ENCODE measurements around the genes PKDREJ and TRMU.

- RRBS, result no CpG with 5 or more reads among the region's 9 CpGs
Observed at GRCh38 chr22:46069508-46069985, 80.8 kb upstream of the PPARA start.

- RRBS, result no CpG with 5 or more reads among the region's 7 CpGs
Observed at GRCh38 chr22:46073515-46073982, 76.8 kb upstream of the PPARA start.

DNA sequence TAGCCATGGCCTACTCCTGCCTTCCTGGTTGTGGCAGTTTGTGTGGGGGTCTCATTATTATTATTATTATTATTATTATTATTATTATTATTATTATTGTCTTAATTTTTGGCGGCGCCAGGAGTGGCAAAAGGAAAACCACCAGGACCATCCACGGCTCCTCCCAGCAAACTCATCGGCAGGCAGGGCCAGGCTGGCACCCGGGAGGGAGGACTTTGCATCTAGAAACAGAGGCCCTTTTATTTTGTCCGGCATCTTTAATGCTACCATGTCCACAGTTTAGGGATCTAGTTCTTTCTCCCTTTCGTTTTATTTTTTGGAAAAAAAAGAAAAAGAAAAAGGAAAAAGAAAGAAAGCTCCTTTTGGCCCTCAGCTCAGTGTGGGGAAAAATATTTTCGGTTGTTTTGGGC is 69.4 kb upstream of the PPARA start:
- RRBS, result no CpG with 5 or more reads among the region's 8 CpGs

- RRBS, result no CpG with 5 or more reads among the region's 26 CpGs
Observed at GRCh38 chr22:46109027-46110113, 41.0 kb upstream of the PPARA start.

DNA sequence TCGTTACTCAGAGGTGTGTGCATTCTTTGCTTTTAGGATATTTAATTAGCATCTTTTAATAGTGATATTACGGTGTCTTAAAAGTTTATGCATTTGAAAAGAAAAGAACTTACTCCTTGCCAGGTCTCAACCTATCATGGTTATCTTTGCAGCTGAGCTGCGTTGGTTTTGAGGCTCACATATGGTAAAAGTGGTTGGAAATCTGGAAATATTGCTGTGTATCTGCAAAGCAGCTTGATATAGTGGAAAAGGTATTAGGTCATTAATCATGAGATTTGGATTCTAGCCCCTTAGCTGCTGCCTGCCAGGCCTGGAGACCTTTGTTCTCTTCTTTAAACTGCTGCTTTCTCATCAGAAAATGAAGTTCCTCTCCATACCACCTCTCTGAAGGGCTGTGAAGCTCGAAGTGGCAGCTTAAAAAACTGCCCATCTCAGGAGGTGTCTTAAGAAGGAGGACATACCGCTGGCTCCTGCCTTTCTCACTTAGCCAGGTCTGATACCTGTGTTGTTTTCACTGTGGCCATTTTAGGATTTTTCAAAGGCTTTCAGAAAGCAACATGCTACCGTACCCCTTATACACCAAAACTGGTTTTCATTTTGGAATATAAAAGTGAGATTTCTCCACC is 5.7 kb downstream of the PPARA start:
- RRBS, result no CpG with 5 or more reads among the region's 6 CpGs

GRCh38 chr22:46203076-46203569 is 47.0 kb downstream of the CDPF1 start:
- RRBS, result 90% methylated on average over 2 of the region's 8 CpGs

GRCh38 chr22:46238375-46238752 is 11.7 kb downstream of the CDPF1 start:
- RRBS, result no CpG with 5 or more reads among the region's 13 CpGs

GRCh38 chr22:46263241-46263774 is at the start of gene PKDREJ:
PKDREJ (minus strand) TSS chr22:46263343.
- RRBS, result 30% methylated on average over 15 of the region's 31 CpGs

DNA sequence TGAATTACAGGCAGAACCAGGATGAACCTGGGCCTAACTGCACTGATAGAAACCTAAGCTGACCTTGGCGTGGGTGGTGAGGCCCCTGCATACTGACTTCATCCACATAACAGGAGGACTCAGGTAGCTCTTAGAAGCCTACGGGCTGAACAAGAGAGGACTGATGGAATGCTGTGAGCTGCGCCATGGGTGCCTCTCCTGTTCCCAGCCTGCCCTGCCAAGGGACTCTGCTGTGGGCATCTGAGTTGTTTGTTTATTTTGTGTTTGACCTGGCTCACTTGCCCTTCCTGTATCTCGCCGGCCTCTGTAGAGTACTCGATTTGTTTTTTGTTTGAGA is 1.6 kb downstream of the TTC38 start:
- RRBS, result no CpG with 5 or more reads among the region's 6 CpGs

- RRBS, result 2% methylated on average over 34 of the region's 96 CpGs
Observed at GRCh38 chr22:46335141-46336144, at the start of gene TRMU. TRMU (plus strand) TSS chr22:46335714.

DNA sequence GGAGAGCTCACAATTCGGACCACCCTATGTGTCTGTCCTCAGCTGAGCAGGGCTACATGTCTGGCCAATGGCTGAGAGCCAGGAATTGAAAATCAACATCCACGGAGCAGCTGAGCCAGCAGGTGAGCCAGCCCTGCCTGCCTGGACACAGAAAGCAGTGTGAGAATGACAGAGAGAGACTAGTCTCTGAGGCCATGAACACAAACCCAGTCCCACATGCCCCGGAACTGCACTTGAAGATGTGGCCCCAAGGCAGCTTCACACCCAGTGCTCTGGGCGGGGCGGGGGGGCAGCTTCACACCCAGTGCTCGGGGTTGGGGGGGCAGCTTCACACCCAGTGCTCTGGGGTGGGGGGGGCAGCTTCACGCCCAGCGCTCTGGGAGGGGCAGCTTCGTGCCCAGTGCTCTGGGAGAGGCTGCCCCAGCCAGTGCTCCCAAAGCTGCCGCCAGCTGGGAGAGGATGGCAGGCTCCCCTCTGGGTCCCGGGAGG is 37.7 kb downstream of the TRMU start:
- RRBS, result no CpG with 5 or more reads among the region's 11 CpGs

- RRBS, result 68% methylated on average over 5 of the region's 23 CpGs
Observed at GRCh38 chr22:46578524-46579719, 41.3 kb upstream of the GRAMD4 start.

GRCh38 chr22:46588242-46589238 is 31.6 kb upstream of the GRAMD4 start:
- RRBS, result 64% methylated on average over 4 of the region's 33 CpGs

GRCh38 chr22:46598076-46598619 is 22.0 kb upstream of the GRAMD4 start:
- RRBS, result no CpG with 5 or more reads among the region's 8 CpGs

- RRBS, result 12% methylated on average over 3 of the region's 25 CpGs
Observed at GRCh38 chr22:46613301-46614054, 6.7 kb upstream of the GRAMD4 start.

DNA sequence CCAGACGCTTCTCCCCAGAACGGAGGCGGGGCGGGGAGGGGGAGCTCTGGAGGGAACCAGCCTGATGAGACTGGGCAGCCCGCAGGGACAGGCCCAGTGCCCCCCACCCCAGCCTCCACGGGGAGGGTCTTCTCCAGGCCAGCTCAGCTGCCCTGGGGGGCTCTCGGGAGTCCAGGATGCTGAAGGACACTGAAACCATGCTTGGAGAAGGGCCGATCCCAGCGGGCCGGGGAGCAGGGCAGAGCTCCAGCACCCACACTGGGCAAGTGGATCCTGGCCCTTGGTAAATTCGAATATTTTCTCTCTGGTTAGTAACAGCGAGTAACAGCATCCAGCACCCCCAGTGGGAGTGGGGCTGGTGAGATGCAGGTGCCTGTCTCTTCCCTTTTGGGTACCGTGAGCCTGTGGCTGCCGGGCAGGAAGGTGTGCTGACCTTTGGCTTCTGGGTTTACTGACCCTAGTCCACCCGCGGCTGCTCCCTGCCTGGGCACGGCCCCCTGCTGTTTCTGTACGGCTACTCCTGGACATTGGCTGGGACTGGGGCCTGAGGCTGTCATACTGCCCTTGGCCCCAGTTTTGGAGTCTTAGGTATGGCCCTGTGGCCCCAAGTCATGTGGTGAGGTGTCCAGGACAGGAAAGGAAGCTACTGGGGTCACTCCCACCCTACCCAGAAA is 35.9 kb downstream of the GRAMD4 start:
- RRBS, result no CpG with 5 or more reads among the region's 18 CpGs

DNA sequence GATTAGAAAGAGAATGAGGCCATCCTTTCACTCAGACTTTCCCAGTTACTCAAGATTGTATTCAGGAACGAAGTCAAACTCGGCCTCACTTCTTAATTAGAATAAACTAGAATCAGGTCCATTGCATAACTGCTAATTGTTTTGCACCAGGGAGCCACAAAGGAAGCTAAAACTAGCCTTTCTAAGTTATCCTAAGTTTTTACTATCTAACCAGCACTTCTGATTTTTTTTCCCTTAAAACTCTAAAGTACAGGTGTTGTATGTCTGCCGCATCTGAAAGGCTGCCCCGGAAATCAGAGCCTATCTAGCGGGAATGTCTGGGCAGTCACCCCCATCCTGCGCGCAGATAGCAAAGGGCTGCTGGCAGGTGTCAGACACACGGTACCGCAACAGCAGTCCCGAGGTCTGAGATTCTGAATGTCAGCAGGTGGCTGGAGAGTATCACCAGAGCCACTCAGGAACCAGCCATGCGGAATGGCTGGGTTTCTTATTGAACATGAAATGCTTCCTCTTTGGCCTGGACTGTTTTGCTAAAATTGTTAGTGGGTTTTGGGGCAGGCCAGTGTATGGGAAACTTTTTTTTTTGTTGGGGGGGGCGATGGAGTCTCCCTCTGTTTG is 53.5 kb downstream of the CERK start:
- RRBS, result no CpG with 5 or more reads among the region's 12 CpGs

DNA sequence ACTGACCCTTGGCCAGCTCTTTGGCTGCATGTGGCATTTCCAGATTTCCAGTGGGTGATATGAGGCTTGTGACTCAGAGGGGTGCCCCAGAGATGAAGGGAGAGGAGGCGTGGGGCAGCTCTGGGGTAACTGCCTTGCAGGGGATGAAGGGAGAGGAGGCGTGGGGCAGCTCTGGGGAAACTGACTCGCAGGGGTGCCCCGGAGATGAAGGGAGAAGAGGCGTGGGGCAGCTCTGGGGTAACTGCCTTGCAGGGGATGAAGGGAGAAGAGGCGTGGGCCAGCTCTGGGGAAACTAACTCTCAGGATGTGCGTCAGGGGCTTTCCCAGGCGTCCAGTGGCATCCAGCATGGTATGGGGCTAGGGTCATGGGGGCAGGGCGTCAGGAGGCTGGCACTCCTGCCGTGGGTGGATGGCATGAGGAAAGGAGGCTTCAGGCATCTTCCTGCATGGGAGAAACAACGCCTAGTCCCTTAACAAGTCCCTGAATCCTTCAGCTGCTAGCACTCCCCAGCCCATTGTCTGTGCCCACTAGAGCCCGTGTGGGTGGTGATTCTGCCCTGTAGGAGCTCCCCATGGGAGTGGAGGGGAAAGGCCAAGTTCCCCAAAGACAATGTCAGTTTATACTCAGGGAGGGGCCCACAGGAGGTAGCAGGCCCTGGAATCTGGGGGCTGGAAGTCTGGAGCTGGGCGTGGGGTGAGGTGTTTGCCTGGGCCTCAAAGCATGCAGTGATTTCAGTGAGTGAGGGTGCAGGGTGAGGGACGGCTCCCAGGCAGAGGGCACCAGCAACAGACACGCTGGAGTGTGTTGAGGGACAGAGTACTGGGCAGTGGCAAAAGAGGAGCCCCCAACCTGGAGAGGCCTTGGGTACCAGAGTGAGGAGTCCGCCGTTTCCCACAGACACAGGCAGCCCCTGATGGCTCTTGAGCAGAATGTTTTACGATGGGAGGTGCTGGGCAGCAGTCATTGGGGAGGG is 12.1 kb upstream of the CERK start:
- RRBS, result no CpG with 5 or more reads among the region's 18 CpGs

DNA sequence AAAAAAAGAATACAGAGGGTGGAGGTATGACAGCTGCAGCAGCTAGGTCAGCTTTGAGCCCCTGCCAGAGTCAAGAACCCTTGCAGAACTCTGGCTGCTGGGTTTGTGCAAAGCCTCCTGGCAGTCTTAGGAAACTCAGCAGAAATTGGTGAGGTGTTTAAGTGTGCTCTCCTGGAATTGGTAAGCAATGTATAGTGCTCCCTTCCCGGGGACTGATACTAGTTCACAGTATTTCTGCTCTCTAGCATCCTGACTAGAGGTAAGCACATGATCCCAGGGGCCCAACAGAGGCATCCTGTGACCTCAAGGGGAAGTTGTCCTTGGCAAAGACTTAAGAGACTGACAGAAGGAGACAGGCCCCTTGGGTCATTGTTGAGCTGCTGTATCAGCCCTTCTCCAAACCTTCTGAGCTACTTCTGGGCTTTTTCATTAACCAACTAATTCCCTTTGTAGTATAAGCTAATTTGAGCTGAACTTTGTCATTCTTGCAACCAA is 4.4 kb upstream of the TBC1D22A start:
- RRBS, result no CpG with 5 or more reads among the region's 1 CpG

- RRBS, result no CpG with 5 or more reads among the region's 3 CpGs
Observed at GRCh38 chr22:46836117-46836605, 73.7 kb downstream of the TBC1D22A start.

Measured in foreskin fibroblast (primary cell).